ENCODE measurements around the genes ISL1 and CDC20B.

GRCh38 chr5:50593495-50593926 is 72.9 kb upstream of the PARP8 start:
- RRBS, result no CpG with 5 or more reads among the region's 1 CpG
CAGE:
- cytosol, long polyA plus RNA, result no peak
- long polyA plus RNA, result no peak
- nucleus, long polyA plus RNA, result no peak

GRCh38 chr5:50967403-50968134 is 301.1 kb downstream of the PARP8 start:
- RRBS, result no CpG with 5 or more reads among the region's 23 CpGs
CAGE:
- cytosol, long polyA plus RNA, result no peak
- long polyA plus RNA, result no peak
- nucleus, long polyA plus RNA, result no peak

DNA sequence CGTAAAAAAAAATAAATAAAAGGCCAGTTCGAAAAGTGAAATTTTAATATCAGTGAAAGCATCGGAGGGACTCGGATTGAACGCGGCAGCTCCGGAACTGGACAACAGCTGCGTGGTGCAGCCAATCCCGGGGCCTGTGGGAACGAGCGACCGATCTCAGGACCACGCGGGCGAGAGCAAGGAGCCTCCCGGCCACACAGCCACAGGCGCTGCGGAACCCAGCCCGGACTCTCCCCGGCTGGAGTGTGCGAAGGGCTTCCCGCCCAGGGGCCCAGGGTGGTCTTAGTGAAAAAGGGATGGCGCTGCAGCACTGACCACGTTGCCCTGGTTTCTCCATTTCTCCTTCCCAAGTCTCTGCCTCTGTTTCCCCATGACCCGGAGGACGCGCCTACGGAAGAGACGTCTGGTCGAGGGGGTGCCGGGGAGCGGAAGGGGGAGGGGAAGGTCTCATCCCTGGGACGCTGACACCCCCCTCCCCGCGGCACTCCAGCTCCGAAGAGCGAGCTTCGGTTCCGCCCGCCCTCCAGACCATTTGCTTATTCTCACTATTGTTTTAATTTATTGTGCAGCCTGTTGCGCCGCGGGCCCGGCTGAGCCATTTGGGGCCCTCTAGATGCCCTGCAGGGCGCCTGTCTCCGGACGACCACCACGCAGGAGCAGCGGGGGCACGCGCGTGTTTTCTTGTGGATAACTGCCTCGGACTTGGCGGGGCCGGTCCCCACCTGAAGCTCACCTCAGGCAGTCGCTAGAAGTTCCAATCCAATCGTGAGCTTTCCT is 302.9 kb downstream of the PARP8 start:
- RRBS, result 4% methylated on average over 30 of the region's 57 CpGs
CAGE:
- cytosol, long polyA plus RNA, result no peak
- long polyA plus RNA, result no peak
- nucleus, long polyA plus RNA, result no peak

GRCh38 chr5:51382683-51383630 is at the start of gene ISL1:
Gene ISL1, plus strand, starts transcription at chr5:51383448.
- RRBS, result 4% methylated on average over 27 of the region's 82 CpGs
CAGE:
- cytosol, long polyA plus RNA, result no peak
- long polyA plus RNA, result no peak
- nucleus, long polyA plus RNA, result no peak

DNA sequence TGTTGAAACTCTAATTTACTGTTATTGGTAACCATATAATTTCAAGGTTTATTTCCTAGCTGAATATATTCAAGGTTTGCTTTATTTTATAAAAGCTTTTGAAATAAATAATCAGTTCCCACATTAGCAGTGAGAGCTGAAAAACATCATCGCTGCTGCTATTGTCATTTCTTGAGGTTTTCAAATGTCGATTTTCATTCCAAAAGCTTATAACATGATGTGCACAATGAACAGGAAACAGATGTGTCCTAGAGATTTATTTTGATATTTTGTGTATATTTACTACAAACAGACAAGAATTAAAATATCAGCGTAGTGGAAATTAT is 10.6 kb upstream of the ITGA1 start:
- RRBS, result no CpG with 5 or more reads among the region's 3 CpGs
CAGE:
- cytosol, long polyA plus RNA, result no peak
- long polyA plus RNA, result no peak
- nucleus, long polyA plus RNA, result no peak

DNA sequence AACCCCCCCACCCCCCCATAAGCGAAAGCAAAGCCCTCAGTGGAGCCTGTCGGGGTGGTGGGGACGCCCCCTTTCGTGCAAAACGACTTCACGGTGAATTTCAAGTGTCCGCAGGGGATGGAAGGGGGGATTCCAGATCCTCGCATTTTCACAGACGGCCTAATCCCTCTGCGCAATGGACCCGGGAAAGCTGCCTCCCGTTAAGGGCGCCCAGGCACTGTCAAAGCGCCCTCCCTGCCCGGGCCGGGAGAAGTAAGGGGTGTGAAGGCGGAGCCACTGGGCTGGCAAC is 168 bp upstream of the ITGA1 start:
- RRBS, result 3% methylated on average over 7 of the region's 17 CpGs
CAGE:
- cytosol, long polyA plus RNA, result no peak
- long polyA plus RNA, result no peak
- nucleus, long polyA plus RNA, result no peak

- RRBS, result no CpG with 5 or more reads among the region's 15 CpGs
CAGE:
- cytosol, long polyA plus RNA, result no peak
- long polyA plus RNA, result start-site peak on the plus strand at chr5:52800851-52800933, 330 and 382 reads in 2 replicates
- nucleus, long polyA plus RNA, result no peak
Measured at GRCh38 chr5:52800636-52801269, 13.0 kb downstream of the ITGA1 start.

DNA sequence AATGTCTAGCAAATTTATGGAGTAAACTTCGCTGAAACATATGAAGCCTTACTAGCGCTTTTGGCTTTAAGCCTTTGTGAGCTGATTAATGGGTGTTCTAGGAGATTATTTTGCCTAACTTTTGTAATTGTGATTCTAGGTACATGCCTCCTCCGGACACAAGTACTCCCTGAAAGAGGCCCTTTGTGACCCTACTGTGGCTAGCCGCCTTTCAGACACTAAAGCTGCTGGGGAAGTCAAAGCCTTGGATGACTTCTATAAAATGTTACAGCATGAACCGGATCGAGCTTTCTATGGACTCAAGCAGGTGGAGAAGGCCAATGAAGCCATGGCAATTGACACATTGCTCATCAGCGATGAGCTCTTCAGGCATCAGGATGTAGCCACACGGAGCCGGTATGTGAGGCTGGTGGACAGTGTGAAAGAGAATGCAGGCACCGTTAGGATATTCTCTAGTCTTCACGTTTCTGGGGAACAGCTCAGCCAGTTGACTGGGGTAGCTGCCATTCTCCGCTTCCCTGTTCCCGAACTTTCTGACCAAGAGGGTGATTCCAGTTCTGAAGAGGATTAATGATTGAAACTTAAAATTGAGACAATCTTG is 13.7 kb downstream of the ITGA1 start:
- RRBS, result no CpG with 5 or more reads among the region's 13 CpGs
CAGE:
- cytosol, long polyA plus RNA, result no peak
- long polyA plus RNA, result no peak
- nucleus, long polyA plus RNA, result no peak

DNA sequence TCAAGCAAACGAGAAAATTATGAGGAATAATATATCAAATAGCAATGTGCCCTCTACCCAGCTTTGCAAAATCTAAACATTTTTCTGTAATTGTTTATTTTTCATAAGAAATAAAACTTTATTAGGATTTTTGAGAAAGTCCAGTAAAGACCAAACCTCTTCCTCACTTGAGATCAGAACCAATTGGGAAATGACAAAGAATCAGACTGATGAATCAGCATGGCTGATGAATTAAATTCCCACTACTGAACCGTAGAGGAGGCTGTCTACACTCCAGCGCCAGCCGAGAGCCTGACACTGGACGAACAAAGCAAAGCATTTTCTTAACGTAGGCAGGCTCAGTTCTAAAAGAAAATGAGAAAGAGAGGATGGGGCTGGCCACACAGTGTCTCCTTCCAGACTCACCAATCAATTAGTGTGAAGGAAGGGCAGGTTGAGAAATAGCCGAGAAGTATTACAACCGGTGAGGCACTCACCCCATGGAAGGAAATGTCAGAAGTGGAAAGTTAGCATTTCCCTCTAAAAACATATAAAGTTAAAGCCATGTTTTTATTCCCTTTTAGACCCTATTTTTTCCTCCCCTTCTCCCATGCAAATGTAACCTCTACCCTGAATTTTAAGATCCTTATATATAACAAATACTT is 49.3 kb downstream of the ITGA1 start:
- RRBS, result no CpG with 5 or more reads among the region's 8 CpGs
CAGE:
- cytosol, long polyA plus RNA, result no peak
- long polyA plus RNA, result no peak
- nucleus, long polyA plus RNA, result no peak

DNA sequence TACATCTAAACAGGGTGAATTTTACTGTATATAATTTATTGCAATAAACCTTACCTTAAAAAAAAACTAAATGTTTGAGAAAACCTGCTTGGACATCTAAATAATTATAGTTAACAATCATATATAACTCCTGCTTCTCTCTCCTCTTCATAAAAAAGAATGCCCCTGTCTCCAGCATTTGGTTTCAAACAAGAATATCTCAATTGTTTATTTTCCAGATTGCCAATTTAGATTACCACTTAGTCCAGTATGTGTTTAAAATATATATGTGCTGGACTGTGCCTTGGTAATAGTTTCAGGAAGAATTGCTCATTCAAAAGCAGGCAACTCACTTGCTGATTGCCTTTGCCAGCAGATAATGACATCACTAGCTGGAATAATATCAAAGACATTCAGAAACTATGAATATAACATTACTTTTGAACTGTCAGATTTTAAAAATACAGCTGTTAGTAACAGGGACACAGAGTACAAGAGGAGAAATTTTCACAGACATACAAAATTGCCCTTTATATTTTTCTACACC is 96.1 kb upstream of the ITGA2 start:
CAGE:
- cytosol, long polyA plus RNA, result no peak
- long polyA plus RNA, result no peak
- nucleus, long polyA plus RNA, result no peak

- RRBS, result no CpG with 5 or more reads among the region's 2 CpGs
CAGE:
- cytosol, long polyA plus RNA, result no peak
- long polyA plus RNA, result no peak
- nucleus, long polyA plus RNA, result no peak
Measured at GRCh38 chr5:52994901-52995471, 5.8 kb downstream of the ITGA2 start.

DNA sequence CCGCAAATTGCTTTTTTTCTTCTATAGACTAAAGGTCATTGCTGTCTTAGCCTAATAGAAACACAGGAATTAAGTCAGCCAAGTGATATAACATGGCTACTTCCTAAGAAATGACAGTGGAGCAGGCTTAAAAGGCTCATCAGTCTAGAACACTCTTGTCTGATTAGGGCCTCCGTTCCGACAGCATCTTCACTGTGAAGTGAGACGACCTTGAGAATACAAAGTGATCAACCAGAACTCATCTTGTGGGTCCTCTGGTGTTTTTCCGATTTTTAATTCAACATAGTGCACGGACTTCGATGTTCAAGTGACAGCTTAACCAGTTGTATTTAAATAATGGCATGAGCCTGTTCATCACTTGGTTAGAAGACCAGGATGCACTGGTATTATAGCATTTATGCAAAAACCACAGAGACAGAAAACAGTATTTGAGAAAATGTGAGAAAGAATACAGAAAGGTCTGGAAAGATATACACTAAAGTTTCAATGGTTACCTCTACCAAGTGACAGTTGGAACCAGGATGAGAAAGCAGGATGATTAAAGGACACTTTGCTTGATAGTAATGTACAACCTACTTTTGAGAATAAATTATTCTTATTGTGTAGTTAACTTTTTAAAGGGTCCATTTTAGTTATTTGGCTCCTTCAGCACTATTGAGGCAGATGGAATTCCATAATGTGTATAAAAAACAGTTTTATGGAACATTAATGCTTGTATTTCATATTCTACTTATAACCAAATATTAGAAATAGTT is 251.1 kb downstream of the ARL15 start:
- RRBS, result no CpG with 5 or more reads among the region's 7 CpGs
CAGE:
- cytosol, long polyA plus RNA, result no peak
- long polyA plus RNA, result no peak
- nucleus, long polyA plus RNA, result no peak

- RRBS, result no CpG with 5 or more reads among the region's 7 CpGs
CAGE:
- cytosol, long polyA plus RNA, result no peak
- long polyA plus RNA, result no peak
- nucleus, long polyA plus RNA, result no peak
Measured at GRCh38 chr5:54313346-54314151, 3.2 kb upstream of the ARL15 start.

DNA sequence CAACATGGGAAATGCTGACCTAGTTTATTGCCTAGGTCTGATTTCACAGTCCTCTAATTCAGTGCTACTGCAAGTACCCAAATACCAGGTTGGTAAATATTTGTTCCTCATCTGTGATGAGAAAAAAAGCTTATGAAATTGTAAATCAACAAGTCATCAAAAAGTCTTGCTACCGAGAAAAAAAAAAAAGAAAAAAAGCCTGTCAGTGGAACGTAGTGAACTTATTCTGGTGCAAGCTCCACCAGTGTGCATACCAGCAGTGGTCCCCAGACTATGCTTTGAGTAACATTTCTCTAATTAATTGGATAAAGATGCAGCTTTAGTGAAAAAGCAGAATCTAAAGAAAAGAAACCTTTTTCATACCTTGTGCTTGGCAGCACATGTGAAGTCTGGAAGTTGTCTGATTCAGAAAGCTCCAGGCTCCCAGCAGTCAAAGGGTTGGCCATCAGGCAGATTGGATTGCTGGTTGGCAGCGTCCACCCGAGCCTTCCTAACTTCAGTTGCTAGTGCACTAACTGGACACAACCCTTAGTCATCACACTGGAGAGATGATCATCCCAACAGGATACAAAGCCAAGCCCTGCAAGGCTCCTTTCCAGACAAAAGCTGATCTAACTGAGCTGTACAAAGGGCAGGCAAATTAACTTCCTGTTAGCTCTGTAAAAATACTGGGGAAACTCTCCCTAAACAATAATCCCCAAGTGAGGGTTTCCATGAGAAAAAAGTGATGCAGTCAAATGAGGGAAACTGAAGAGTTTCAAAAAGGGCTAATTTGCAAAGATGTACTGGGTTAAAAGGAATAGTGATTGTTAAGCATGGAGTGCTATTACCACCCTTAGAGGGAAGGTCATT is 185.5 kb downstream of the SNX18 start:
- RRBS, result no CpG with 5 or more reads among the region's 4 CpGs
CAGE:
- cytosol, long polyA plus RNA, result start-site peak on the minus strand centred at position 570 of the sequence, 106 bp wide, 59 and 89 reads in 2 replicates
- long polyA plus RNA, result no peak
- nucleus, long polyA plus RNA, result no peak

DNA sequence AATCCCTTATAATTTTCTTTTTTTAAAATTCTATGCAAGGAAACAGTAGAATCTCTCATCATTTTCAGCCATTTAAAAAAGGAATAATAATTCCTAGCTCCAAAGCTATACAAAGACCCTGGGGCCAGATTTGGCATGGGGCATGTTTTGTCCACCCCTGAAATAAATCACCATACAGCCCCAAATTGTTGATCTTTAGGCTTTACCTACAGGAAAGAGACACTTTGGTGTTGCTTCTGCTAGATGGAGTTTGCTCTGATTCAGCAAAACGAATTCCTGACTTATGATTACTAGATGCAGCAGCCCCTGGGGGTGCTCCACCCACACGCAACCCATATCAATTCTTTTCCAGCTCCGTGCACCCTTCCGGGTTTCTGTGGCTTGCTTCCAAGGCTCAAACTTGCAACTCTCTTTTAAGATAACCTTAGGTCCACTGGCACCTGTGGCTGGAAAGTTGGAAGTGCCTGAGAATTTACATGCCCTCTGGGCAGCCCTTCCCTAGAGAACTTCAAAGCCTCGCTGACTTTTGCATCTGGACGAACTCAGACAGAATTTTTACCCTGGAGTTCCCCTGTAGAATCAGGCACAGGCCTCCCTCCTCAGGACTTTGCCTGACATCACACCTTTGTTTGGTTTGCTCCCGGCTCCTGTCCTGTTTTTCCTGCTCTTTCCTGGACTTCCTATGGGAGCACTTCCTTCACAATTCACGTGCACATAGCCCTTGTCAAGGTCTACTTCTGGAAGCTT is 224.8 kb downstream of the SNX18 start:
- RRBS, result no CpG with 5 or more reads among the region's 8 CpGs
CAGE:
- cytosol, long polyA plus RNA, result no peak
- long polyA plus RNA, result no peak
- nucleus, long polyA plus RNA, result no peak

GRCh38 chr5:54772792-54773221 is 212.6 kb downstream of the ESM1 start:
- RRBS, result no CpG with 5 or more reads among the region's 3 CpGs
CAGE:
- cytosol, long polyA plus RNA, result no peak
- long polyA plus RNA, result no peak
- nucleus, long polyA plus RNA, result no peak

DNA sequence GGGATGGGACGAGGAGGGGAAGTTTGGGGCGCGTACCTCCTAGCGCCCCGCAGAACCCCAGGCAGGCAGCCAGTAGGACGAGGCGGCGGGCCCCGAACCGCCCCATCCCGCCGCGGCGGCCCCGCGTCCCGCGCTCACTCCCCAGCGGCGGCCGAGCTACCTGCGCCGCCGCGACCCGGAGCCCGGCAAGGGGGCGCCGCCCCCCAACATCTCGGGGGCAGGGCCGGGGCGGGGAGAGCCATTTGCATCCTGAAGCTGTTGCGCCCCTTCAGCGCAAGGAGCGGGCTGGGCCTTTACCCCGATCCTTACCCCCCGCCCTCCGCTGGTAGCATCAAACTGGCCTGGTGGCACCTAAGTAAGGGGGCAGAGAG is 101.4 kb downstream of the ESM1 start:
- RRBS, result 7% methylated on average over 5 of the region's 38 CpGs
CAGE:
- cytosol, long polyA plus RNA, result no peak
- long polyA plus RNA, result no peak
- nucleus, long polyA plus RNA, result no peak

DNA sequence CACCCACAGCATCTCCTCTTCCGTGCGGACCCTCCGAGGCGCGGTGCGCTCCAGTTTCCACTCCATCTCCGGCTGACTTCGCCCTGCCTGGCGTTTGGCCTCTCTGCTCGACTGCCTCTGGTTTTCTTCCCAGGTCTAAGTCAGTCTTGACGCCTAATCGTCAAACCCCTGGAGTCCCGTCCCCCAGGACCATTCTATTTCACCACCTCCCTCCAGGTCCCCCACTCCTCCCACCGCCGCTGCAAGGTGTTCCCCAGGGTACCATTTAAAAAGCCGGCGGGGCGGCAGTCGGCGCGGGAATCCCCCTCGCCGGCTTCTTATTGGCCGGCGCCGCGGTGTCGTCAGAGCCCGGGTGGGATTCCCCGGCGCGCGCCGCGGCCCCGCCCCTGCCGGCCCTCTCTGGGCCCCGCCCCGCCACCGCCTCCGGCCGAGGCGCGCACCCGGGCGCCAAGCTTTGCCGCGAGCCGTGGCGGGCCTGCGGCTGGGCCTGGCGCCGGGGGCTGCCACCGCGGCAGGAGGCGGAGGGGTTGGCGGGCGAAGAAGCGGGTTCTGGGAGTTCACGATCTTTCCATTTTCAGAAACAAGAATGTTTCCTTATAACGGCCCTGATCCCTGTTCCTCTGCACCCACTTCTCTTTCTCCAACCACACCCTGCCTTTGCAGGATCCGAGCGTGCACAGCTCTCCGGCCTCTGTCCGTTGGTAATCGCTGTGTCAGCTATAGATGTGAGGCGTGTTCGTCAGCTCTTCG is at the start of gene CDC20B:
Gene CDC20B, minus strand, starts transcription at position 243 of the 750 bp plus-strand sequence.
- RRBS, result 1% methylated on average over 17 of the region's 69 CpGs
CAGE:
- cytosol, long polyA plus RNA, result no peak
- long polyA plus RNA, result no peak
- nucleus, long polyA plus RNA, result no peak

- RRBS, result no CpG with 5 or more reads among the region's 2 CpGs
CAGE:
- cytosol, long polyA plus RNA, result no peak
- long polyA plus RNA, result no peak
- nucleus, long polyA plus RNA, result no peak
Measured at GRCh38 chr5:55205865-55206347, 21.2 kb downstream of the MCIDAS start.

GRCh38 chr5:55220235-55221300 is 6.5 kb downstream of the MCIDAS start:
- RRBS, result 3% methylated on average over 17 of the region's 68 CpGs
CAGE:
- cytosol, long polyA plus RNA, result no peak
- long polyA plus RNA, result no peak
- nucleus, long polyA plus RNA, result no peak

Data from IMR-90 (cell line).